ENCODE results near the genes FAH and CEMIP.

- RRBS: no CpG with 5 or more reads among the region's 4 CpGs
CAGE:
- cytosol, long polyA plus RNA: no peak
- long polyA plus RNA: no peak
- nucleus, long polyA plus RNA: no peak
Observed at GRCh38 chr15:78541182-78541479, 887 bp downstream of the PSMA4 start.

- RRBS: no CpG with 5 or more reads among the region's 10 CpGs
CAGE:
- cytosol, long polyA plus RNA: no peak
- long polyA plus RNA: no peak
- nucleus, long polyA plus RNA: no peak
Observed at GRCh38 chr15:78726862-78727359, 84.4 kb downstream of the ADAMTS7 start.

GRCh38 chr15:78727599-78728018, 83.7 kb downstream of the ADAMTS7 start:
- RRBS: no CpG with 5 or more reads among the region's 5 CpGs
CAGE:
- cytosol, long polyA plus RNA: no peak
- long polyA plus RNA: no peak
- nucleus, long polyA plus RNA: no peak

DNA sequence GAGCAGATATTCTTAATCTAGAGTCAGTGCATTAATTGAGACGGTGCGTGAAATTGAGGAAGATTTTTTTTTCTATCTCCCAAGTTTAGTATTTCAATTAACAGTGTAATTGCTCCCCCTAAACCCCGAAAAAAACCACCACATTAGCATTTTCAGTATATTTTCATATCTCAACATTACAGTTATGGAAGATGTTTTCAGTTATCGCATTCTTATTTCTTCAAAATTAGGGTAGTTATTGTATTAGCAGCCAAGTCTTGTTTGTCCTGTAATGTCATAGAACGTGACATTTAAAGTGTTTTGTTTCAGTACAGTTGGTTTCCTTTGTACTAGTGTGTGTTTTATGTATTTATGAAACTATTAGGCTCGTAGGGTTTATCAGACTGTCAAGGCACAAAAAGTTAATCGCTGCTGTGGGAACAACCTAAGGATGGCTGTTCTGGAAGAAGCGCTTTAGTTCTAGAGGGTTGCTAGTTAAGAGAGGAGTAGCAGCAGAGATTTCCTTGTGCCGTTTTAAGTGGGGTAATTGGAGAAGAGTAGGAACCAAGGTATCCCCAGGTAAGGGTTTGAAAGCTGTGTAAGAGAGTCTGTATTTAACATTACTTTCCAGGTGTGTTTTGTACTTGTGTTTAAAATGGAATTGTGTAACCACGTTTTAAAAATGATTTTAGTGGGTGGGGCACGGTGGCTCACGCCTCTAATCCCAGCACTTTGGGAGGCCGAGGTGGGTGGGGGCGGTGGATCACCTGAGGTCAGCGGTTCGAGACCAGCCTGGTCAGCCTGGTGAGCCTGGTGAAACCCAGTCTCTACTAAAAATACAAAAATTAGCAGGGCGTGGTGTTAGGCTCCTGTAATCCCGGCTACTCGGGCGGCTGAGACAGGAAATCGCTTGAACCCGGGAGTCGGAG, 2.4 kb downstream of the MORF4L1 start:
- RRBS: no CpG with 5 or more reads among the region's 23 CpGs
CAGE:
- cytosol, long polyA plus RNA: no peak
- long polyA plus RNA: no peak
- nucleus, long polyA plus RNA: no peak

DNA sequence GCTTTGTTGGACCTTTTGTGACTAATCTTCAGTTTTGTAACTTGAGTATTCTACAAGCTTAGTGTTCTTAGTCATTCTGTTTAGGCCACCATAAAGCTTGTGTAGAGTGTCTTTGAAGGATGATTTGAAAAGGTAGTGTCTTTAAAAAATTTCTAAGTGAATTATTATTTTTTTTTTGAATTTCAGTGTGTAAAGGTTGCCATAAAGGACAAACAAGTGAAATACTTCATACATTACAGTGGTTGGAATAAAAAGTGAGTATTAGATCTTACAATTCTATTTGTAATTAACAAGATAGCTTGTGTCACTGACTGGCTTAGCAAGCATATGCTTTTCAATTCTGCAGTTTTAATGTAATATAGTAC, 7.6 kb downstream of the MORF4L1 start:
CAGE:
- cytosol, long polyA plus RNA: no peak
- long polyA plus RNA: no peak
- nucleus, long polyA plus RNA: no peak

DNA sequence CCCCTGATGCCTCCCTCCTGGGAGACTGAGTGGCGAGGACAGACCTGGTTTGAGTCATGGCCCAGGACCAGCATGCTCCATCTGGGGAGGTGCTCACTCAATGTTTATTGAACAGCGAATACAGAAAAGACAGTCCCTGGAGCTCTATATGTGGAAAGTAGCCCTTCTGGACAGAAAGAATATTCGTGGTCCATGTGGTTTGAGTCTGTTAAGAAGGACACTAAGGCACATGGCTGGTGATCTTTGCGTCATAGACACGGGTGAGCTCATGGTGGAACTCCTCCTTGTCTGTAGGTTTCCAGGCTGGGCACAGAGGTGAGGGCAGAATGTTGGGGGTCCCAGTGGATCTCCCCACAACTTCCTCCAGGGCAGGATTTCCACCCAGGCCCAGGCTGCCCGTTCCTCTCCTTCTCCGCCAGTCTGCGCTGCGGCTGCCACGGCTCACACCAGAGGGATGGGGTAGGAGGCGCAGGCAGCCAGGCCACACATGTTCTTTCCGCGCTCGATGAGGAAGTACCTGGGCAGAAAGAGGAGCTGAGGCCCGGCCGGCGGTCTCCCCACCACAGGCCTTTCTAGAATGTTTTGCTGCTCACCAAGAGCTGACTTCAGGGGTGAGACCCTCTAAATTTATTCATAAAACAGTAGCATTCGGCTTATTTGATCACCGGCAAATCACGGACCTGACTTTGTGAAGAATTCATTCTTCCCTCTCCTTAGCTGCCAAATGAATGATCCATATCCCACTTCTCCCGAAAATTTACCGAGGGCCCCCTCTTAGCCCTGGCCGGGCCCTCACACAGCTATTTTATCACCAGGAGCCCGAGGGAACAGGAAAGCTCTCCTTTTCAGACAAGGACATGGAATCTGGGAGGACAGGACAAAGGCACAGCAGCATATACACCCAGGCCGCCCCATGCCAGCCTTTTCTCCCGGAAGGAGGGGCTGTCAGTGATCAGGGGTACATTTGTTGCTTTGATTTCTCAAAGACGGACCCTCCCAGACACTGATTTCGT, 22.9 kb downstream of the CTSH start:
- RRBS: 60% methylated on average over 1 of the region's 28 CpGs
CAGE:
- cytosol, long polyA plus RNA: no peak
- long polyA plus RNA: no peak
- nucleus, long polyA plus RNA: no peak

DNA sequence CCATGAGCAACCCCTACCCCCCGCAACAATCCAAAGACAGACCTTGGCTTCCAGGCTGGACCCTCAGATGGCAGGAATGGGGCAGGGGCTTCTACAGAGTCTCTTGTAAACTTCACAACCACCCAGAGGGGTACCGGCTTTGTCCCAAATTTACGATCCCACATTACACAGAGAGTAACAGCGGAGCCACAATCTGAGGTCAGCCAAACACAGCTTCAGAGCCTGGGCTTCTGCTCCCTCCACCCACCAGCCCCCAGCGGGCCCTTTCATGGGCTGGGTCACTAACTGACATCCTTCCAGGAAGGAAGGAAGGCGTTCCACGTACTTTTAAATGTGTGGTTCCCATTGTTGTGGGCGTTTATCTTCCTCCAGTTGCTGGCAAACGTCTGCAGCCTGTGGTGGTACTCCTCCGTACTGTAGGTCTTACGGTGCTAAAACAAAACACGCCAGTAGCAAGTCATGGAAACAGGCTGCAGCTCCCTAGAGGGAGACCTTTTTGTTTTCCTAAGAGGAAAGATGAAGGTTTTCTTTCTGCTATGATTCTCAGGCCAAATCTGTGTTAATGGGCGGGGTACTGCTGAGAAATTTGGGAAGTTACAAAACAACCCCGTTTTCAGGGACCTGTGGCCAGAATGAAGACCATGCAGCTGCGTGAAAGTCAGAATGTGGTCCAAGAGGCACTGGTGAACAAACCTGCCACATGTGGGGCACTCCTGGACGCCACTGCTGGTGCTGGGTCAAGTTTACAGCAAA, 7.7 kb downstream of the CTSH start:
- RRBS: no CpG with 5 or more reads among the region's 16 CpGs
CAGE:
- cytosol, long polyA plus RNA: no peak
- long polyA plus RNA: no peak
- nucleus, long polyA plus RNA: no peak

DNA sequence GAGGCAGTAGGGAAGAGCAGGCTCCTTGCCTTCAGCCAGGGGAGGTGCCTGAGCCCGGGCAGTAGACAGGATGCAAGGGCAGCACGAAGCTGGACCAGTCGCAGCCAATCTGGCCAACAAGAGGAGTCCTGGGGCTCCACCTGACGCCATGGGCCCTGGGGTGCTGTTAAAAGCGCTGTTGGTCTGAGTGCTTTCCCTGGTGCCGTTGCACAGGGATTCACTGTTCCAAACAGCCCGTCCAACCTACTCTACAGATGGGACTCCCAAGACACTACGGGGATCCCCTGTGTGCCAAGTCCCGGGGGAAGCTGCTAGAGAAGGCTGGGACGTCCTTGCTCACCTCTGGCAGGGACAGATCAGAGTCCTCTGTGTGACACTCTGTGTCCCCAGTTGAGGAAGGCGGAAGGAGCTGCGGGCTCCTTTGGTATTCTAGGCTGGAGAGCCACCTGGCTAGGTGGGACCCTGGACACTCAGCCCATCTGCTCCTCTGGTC, 602 bp downstream of the CTSH start:
- RRBS: no CpG with 5 or more reads among the region's 12 CpGs
CAGE:
- cytosol, long polyA plus RNA: no peak
- long polyA plus RNA: no peak
- nucleus, long polyA plus RNA: no peak

GRCh38 chr15:78965136-78965443, 20.2 kb upstream of the CTSH start:
- RRBS: no CpG with 5 or more reads among the region's 5 CpGs
CAGE:
- cytosol, long polyA plus RNA: no peak
- long polyA plus RNA: no peak
- nucleus, long polyA plus RNA: no peak

- RRBS: no CpG with 5 or more reads among the region's 3 CpGs
CAGE:
- cytosol, long polyA plus RNA: no peak
- long polyA plus RNA: no peak
- nucleus, long polyA plus RNA: no peak
Observed at GRCh38 chr15:79036883-79037263, 53.7 kb downstream of the RASGRF1 start.

GRCh38 chr15:79091011-79091759, 605 bp upstream of the RASGRF1 start:
- RRBS: 3% methylated on average over 19 of the region's 54 CpGs
CAGE:
- cytosol, long polyA plus RNA: no peak
- long polyA plus RNA: no peak
- nucleus, long polyA plus RNA: no peak

GRCh38 chr15:79431766-79432224, 341 bp upstream of the MINAR1 start:
- RRBS: 2% methylated on average over 48 of the region's 58 CpGs
CAGE:
- cytosol, long polyA plus RNA: no peak
- long polyA plus RNA: no peak
- nucleus, long polyA plus RNA: no peak

- RRBS: no CpG with 5 or more reads among the region's 9 CpGs
CAGE:
- cytosol, long polyA plus RNA: no peak
- long polyA plus RNA: no peak
- nucleus, long polyA plus RNA: no peak
Observed at GRCh38 chr15:80063183-80063709, 3.8 kb downstream of the ZFAND6 start.

DNA sequence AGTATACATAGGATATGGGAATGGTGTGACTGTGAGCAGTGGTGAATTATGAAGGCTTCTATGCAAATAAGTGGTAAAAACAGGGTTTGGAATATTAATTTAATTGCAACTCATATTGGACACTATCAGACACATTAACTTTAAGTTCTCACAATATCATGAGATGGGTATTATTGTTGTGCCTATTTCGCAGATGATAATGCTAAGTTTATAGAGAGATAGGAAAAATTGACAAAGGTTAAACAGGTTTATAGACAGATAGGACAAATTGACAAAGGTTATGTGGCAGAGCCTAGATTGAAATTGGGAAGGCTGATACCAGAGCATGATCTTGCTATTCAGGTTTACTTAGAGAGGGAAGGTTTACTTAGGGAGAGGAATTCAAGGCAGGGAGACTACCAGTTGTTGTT, 22.7 kb downstream of the ZFAND6 start:
- RRBS: no CpG with 5 or more reads among the region's 1 CpG
CAGE:
- cytosol, long polyA plus RNA: no peak
- long polyA plus RNA: no peak
- nucleus, long polyA plus RNA: no peak

GRCh38 chr15:80152160-80153311, at the start of gene FAH:
Gene FAH (plus strand): TSS chr15:80152999.
- RRBS: 2% methylated on average over 19 of the region's 72 CpGs
CAGE:
- cytosol, long polyA plus RNA: start-site peak on the plus strand at chr15:80152769-80152903, 115 and 51 reads in 2 replicates; start-site peak on the plus strand at chr15:80152983-80153024, 127 and 185 reads in 2 replicates
- long polyA plus RNA: start-site peak on the plus strand at chr15:80152777-80152897, 92 and 110 reads in 2 replicates; start-site peak on the plus strand at chr15:80152983-80153019, 86 and 214 reads in 2 replicates
- nucleus, long polyA plus RNA: no peak

DNA sequence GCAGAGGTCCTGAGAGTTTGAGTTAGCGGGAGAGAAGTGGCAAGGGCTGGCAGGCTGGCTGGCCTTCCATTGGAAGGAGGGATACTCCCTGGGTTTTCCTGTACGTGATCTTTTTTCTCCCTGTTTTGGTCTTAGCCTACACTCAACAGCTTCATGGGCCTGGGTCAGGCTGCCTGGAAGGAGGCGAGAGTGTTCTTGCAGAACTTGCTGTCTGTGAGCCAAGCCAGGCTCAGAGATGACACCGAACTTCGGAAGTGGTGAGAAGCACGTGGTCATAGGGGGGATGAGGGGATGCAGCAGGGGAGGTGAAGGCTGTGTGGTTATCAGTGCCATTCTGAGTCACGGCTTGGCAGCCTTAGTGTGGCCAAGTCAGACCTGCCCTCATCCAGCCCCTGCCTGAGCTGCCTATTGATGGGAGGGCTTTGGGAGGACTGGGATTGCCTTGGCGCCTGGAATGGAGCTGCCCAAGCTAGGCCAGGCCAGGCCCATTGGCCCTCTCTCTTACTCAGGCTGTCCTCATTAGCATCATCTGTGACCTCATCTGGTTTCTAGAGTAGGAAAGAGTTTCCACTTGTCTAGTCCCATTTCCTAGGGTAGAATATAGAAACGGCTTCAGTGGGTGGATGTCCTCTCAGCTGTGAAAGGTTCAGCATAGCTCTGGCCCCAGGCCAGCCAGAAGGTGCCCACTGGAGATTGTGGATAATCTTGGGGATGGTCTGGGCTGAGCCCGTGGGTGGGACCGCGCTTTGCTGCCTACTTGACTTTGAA, 7.0 kb downstream of the FAH start:
- RRBS: no CpG with 5 or more reads among the region's 12 CpGs
CAGE:
- cytosol, long polyA plus RNA: no peak
- long polyA plus RNA: no peak
- nucleus, long polyA plus RNA: no peak

DNA sequence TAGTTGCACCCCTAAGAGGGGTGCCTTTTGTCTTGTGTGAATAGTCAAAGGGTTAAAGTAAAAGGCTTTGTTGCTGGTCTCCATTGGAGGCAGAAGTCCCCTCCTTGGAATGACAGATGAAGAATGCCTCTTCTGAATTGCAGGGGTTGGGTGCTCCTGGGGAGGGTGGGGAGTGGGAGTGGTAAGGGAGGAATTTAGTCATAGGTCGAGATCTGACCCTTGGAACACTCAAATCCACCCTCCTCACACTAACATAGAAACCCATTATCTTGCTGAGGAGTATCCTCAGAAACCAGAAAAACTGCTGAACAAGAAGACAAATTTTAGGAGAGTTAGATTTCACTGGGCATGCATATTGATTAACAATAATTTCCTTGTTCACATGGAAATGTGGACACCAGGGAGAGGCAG, 4.7 kb downstream of the CTXND1 start:
- RRBS: no CpG with 5 or more reads among the region's 1 CpG
CAGE:
- cytosol, long polyA plus RNA: no peak
- long polyA plus RNA: no peak
- nucleus, long polyA plus RNA: no peak

GRCh38 chr15:80550101-80550835, 144.8 kb upstream of the ABHD17C start:
- RRBS: no CpG with 5 or more reads among the region's 5 CpGs
CAGE:
- cytosol, long polyA plus RNA: no peak
- long polyA plus RNA: no peak
- nucleus, long polyA plus RNA: no peak

- RRBS: 85% methylated on average over 6 of the region's 12 CpGs
CAGE:
- cytosol, long polyA plus RNA: no peak
- long polyA plus RNA: no peak
- nucleus, long polyA plus RNA: no peak
Observed at GRCh38 chr15:80559041-80559744, 135.9 kb upstream of the ABHD17C start.

DNA sequence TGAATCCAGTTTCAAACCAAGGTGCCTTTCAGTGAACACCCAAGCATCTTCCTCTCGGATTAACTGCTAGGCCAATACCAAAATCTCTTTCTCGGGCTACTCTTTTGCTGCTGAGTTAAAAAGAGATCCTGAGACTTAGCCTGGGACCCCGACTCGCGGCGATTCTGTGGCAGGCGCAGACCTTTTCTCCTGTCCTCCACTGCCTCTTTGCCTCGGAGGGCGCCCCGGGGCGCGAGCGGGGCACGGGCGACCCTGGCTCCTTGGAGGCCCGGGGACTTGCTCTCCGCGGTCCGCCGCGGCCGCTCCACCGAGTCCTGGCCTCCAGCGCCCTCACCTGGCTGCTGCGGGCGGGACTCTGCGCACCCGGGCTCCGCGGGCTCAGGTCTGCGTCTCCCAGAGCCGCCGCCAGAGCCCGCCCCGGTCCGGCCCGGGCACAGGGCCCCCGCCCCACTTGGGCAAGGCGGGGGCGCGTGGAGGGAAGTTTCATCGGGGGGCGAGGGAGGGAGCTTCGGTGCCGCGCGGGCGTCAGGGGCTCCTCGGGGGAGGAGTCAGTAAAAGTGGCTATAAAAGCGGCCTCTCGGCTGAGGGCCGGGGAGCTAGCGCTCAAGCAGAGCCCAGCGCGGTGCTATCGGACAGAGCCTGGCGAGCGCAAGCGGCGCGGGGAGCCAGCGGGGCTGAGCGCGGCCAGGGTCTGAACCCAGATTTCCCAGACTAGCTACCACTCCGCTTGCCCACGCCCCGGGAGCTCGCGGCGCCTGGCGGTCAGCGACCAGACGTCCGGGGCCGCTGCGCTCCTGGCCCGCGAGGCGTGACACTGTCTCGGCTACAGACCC, at the start of gene CEMIP:
Gene CEMIP, plus strand, starts transcription at position 593 of the 833 bp plus-strand sequence.
- RRBS: 2% methylated on average over 32 of the region's 80 CpGs
CAGE:
- cytosol, long polyA plus RNA: start-site peak on the plus strand centred at position 596 of the sequence, 10 bp wide, 175 and 462 reads in 2 replicates
- long polyA plus RNA: start-site peak on the plus strand centred at position 595 of the sequence, 10 bp wide, 161 and 324 reads in 2 replicates
- nucleus, long polyA plus RNA: start-site peak on the plus strand centred at position 593 of the sequence, 7 bp wide, 258 and 761 reads in 2 replicates

Data from IMR-90 (cell line).